Sciatic nerve (tissue), 1 donor: ENCODE results near the gene SPRY1.

GRCh38 chr4:123396420-123397129 is at the start of gene SPRY1:
TSS of gene SPRY1 (plus strand) at chr4:123396795.
- PRO-cap = bidirectional peak, plus-strand start at chr4:123396824, minus-strand start at chr4:123396648

DNA sequence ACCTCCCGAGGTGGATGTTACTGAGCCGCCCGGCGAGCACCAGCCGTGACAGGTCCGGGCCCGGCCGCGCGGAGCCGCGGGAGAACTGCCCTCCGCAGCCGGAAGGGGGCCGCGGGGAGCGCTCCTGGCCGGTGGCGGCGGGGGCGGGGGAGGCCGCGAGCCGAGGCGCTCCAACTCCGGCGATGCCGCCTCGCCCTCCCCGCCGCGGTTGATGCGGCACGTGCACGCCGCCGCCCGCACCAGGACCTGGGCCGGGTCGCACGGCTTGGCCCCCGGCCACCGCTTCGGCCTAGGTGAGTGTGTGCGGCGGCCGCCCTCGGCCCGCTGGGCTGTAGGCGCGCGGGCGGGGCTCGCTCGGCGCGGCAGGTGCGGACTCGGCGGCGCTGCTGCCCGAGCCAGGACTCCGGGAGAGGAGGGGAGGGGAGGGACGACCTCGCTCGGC is 1.6 kb downstream of the SPRY1 start:
- PRO-cap = bidirectional peak, plus-strand start at position 125 of the sequence, minus-strand start at position 83 of the sequence

- PRO-cap = no peak
These were observed 150.1 kb downstream of the SPRY1 start for GRCh38 chr4:123546567-123547200.

- PRO-cap = no peak
These were observed 588.2 kb downstream of the SPRY1 start for GRCh38 chr4:123984777-123985226.

DNA sequence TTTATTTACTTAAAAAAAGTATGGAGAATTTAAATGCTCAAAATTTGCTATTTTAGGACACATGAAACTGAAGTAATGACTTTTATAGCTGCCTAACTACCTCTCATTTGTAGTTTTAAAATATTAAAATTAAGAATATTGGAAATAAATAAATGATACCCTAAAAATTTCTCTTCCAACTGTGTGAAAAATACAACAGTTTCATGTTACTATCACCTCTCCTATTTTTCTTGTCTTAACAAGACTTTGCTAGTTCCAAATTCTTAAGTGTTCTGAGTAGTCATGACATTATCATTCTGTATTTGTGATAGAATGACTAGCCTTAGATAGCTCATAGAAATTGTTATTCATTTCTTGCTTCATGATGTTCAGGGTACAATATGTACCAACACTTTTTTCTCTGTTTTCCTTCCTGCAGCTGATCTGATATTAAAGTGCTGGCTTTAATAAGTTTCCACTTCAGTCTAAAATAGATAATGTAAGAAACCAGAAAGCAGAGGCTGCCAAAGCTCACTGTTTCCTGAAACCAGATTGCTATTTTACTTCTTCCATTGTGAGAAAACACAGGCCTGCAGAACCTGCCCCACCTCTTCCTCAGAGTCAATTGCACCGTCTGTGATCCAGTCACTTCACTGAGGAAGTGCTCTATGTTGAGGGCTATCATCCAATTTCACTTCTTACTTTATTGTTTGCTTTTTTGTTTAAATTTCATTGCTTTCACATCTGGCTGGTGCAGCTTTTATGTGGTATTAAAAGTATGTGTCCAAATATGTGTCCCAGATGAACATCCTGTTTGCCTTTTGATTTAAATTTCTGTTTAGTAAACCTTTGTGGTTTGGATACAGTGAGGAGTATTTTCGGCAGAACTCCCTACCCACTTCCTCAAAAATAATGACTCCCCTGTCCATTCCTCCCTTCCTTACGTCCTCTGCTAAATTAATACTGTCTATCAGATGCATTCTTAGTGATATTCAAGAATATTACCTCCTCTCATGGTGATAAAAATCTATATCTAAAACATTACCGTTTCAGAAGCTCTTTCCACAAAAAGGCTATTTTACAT is 652.2 kb downstream of the ANKRD50 start:
- PRO-cap = no peak

GRCh38 chr4:124433468-124433951 is 279.0 kb downstream of the ANKRD50 start:
- PRO-cap = no peak

DNA sequence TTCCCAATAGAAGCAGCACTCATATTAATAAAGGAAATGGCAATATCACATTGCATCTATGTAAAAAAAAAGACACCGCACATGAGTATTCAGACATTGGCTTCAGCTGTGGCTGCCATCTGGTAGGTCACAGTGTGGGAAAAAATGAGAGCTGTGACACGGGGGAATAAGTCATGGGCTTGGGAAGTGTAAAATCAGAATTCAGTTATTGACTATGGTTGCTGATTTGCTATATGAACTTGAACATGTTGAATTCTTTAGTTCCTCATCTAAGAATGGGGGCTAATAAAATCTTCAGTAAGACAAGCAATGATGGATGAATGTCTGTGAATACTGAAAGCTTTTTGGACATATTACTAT is 221.2 kb downstream of the ANKRD50 start:
- PRO-cap = unidirectional peak, plus-strand start at position 63 of the sequence

- PRO-cap = no peak
These were observed 40.8 kb downstream of the ANKRD50 start for GRCh38 chr4:124671719-124672215.

DNA sequence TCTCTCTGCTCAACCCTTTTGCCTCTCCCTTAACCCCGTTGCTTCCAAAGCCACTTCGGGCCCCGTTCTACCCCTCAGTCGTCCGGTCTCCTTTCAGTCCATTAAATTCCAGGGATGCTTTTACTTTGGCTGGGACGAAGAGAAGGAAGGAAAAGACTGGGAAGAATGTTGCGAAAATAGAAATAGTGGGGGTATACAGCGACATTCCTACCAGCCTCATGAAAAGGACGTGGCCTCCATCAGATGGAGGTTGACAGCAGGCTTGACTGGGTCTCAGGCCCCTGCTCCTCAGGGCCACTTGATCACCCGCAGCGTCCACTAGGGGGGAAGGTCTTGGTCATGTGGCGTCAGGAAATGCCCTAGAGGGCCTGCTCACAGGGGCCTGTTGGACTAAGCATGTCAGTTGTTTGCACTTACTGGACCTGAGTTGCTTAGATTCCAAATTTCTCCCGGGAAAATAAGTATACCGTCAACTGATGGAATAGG is 681 bp upstream of the ANKRD50 start:
- PRO-cap = unidirectional peak, minus-strand start at position 320 of the sequence

DNA sequence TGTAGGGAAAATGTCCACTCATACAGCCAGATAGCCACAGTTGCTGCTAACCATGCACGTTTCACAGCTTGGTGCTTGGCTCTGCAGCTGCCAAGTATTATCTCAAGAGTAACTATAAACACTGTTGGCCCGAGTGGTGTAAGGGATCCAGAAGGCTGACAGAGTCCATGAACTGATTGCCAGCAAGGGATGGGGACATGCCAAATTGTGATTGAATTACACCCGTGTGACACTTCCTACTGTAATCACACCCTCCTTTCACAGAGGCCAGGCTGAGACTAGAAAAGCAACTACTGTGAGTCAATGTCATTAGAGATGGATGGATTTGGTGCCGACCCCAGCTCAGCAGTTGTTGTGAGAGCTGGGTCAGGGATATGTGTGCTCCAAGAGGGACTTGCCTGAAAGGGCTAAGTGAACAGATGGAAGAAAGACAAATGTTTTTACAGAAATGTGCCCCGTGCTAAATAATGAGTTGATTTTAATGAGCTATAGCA is 224.0 kb upstream of the ANKRD50 start:
- PRO-cap = no peak

GRCh38 chr4:126483574-126484450 is 1148.9 kb upstream of the INTU start:
- PRO-cap = no peak

- PRO-cap = no peak
These were observed 892.2 kb upstream of the INTU start for GRCh38 chr4:126740322-126741147.

DNA sequence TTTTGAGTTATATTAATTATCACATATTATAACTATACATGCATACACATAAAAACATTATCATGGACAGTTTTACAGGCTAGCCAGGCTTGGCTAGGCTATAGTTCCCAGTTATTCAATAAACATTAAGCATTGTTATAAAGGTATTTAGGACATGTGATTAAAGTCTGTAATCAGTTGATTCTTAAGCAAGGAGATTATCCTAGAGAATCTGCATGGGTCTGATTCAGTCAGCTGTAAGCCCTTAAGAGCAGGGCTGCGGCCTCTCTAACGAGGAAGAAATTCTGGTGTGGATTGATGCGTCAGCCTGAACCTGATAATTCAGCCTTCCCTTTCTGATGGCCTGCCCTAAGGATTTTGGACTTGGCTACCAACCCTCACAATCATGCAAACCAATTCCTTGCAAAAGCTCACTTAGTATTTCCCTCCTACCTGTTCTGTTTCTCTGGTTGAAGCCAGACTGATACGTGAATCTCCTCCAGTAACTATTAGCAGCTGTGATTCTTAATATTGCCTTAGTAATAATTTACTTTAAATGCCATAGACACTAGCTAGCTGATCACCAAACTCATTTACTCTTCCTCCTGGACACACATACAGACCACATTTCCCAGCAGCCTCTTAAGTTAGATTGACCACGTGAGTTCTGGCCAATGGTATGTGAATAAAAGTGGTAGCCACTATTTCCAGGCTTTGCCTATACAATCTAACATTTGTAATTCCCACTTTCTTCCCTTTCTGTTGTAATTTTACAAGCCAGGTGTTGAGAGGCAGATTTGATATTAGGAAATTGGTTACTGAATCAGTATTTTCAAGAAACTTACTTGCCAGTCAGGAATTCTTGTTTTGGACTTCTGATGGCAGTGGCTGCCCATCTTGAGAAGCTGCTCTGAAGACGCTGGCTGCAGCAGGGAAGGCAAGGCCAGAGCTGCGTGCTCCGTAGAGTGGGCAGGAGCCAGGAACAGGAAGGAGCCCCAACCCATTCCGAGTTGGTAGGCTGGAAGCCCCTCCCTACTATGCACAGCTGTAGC is 678.0 kb upstream of the INTU start:
- PRO-cap = no peak

DNA sequence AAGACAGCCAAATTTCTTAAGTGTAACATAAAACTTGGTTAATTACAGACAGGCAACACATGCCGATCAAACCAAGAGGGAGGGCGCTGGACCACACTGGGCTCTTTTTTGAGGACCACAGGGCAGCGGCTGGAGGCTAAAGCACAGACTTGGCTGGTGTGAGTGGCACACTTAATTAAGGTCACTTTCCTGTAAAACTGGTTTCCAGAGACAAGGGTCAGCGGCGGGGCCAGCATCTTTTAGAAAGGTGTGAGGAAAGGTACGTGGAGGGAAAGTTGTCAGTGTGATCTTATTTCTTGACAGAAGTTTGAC is 860 bp upstream of the HSPA4L start:
- PRO-cap = no peak

DNA sequence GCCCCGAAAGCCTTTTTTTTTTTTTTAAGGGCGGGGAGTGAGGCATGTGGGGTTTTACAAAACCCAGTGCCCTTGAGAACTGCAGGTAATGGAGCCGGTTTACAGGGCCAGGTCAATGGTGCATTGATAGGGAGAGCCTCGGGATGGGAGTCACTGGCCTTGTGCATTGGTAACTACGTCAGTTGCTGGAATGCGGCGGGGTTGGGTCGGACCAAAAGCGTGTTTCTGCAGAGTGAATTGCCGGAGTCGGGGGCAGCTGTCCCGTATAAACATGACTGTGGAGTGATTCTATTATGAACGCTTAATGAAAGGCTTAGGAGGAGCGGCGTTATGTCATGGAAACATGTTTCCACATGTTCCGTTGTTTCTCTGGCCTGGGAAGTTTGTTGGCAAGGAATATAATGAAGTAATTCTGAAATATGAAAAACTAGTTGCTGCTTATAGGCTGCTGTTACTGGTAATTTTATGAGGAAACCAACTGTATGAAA is 1.1 kb downstream of the HSPA4L start:
- PRO-cap = bidirectional peak, plus-strand start at position 220 of the sequence, minus-strand start at position 267 of the sequence

- PRO-cap = no peak
These were observed 23.9 kb upstream of the LARP1B start for GRCh38 chr4:128037208-128037524.

- PRO-cap = no peak
These were observed 136.7 kb upstream of the PGRMC2 start for GRCh38 chr4:128424391-128424721.

- PRO-cap = no peak
These were observed 255.7 kb upstream of the JADE1 start for GRCh38 chr4:128553783-128554291.

GRCh38 chr4:128634969-128635925 is 174.3 kb upstream of the JADE1 start:
- PRO-cap = no peak

DNA sequence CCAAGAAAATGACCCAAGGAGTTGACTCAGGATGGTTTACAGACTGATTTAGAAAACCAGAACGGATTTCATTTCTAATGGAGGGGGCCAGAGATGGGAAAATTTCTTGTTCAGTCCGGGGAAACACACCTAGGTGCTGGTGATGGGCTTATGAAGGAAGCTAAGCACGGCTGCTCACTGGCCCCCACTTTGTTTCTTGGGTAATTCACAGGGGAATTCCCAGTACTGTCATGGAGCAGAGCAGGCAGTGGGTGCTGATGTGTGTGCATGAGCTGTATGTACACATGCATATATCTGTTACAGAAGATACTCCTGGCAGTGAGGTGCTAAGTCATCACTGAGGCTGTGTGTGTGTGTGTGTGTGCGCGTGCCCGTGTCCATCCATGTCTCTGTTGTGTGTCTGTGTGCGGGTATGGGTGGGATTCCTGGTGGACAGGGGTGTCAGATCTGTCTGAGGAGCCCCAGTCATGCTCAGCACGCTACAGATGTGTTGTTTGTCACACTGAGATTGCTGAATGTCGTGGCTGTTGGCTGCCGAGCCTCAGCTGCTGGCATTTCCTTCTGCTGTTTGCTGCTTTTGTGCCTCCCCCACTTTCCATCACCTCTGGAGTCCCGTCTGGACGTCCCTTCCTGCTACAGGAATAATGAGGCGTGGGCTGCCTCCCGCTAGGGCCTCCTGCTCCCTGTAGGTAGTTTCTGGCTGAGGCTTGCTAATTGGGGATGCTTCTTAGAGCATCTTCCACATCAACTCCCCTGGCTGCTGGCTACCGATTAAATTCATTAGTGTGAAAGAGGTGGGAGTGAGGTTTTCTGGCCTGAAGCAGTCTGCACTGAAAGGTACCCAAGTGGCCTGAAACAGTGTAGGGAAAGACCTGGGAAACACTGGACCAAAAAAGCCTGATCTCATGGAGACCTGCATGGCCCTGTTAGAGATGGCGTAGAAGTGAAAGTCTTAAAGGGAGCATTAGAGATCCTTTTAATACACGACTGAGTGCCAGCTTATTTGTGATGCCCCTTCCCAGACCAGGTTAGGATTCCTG is 53.4 kb downstream of the JADE1 start:
- PRO-cap = no peak